REH cell (cell line): ENCODE measurements around the gene RAX.

GRCh38 chr18:58408009-58408679 is 220.7 kb downstream of the ALPK2 start:
- PRO-cap = no peak

- PRO-cap = no peak
Observed at GRCh38 chr18:58827350-58827796, 37.3 kb upstream of the ZNF532 start.

GRCh38 chr18:58860644-58861497 is 3.8 kb upstream of the ZNF532 start:
- PRO-cap = no peak

GRCh38 chr18:58864570-58864684 is 250 bp upstream of the ZNF532 start:
- PRO-cap = no peak

- PRO-cap = no peak
Observed at GRCh38 chr18:58887262-58888181, 22.8 kb downstream of the ZNF532 start.

- PRO-cap = no peak
Observed at GRCh38 chr18:58966225-58966704, 101.6 kb downstream of the ZNF532 start.

DNA sequence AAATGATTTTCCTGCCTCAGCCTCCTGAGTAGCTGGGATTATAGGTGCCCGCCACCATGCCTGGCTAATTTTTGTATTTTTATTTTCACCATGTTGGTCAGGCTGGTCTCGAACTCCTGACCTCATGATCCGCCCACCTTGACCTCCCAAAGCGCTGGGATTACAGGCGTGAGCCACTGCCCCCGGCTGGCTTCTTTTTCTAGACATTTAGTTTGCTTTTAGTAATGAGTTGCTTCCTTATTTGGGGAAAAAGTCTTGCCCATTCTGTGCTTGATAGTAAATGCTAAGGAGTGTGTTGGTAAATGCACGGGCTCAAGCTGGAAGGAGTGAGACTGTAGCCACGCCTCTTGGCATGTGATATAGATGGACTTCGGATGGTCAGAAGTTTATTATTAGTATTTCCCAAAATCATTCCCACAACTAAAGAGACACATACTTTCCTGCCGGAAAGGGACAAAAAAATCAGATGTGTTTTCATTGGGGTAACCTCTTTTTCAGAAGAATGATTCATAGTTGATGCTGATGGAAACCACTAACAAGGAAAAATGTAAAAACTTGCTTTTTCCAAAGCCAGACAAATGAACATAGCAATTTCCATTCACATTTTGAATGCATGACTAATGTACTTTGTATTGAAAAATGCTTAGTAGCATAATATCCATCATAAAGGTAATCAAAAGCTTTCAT is 133.1 kb downstream of the ZNF532 start:
- PRO-cap = no peak

GRCh38 chr18:59273103-59273780 is at the start of gene RAX:
Gene RAX, minus strand, starts transcription at chr18:59273454.
- PRO-cap = no peak

DNA sequence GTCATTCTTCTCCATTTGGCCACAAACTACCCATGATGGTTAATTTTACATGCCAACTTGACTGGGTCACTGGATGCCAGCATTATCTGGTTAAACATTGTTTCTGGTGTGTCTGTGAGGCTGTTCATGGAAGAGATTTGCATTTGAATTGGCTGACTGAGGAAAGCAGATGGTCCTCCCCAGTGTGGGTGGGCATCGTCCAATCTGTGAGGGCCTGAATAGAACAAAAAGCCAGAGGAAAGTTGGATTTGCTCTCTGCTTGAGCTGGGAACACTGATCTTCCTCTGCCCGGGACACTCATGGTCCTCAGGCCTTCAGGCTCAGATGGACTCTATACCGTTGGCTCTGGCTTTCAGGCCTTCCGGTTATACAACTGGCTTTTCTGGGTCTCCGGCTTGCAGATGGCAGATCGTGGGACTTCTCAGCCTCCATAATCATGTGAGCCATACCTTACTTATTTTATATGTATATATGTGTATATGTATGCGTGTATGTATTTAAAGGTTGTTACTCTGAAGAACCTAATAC is 5.8 kb upstream of the CPLX4 start:
- PRO-cap = no peak

GRCh38 chr18:59509747-59510502 is 150.9 kb upstream of the LMAN1 start:
- PRO-cap = no peak

DNA sequence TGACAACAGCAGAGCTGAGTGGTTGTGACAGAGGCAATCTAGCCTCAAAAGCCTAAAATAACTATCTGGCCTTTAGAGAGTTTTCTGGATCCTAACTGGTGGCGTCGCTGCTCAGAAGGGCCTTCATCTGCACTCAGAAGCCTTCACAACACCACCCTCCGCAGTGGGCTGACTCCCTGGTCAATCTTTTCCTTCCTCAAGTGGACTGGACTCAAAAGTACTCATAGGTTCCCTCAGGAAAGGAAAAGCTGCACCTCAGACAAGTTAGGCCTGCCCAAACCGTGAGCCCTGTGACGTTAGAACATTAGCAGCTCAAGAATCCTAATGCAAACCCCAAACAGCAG is 146.9 kb downstream of the CCBE1 start:
- PRO-cap = no peak

GRCh38 chr18:59901904-59902309 is 2.1 kb downstream of the PMAIP1 start:
- PRO-cap = no peak

- PRO-cap = no peak
Observed at GRCh38 chr18:61543425-61543871, 210.2 kb downstream of the CDH20 start.

- PRO-cap = no peak
Observed at GRCh38 chr18:61635833-61636928, 256.6 kb downstream of the RNF152 start.

GRCh38 chr18:61653929-61654276 is 238.9 kb downstream of the RNF152 start:
- PRO-cap = no peak

GRCh38 chr18:61735780-61736140 is 157.0 kb downstream of the RNF152 start:
- PRO-cap = no peak

GRCh38 chr18:61809015-61810003 is 83.5 kb downstream of the RNF152 start:
- PRO-cap = no peak

DNA sequence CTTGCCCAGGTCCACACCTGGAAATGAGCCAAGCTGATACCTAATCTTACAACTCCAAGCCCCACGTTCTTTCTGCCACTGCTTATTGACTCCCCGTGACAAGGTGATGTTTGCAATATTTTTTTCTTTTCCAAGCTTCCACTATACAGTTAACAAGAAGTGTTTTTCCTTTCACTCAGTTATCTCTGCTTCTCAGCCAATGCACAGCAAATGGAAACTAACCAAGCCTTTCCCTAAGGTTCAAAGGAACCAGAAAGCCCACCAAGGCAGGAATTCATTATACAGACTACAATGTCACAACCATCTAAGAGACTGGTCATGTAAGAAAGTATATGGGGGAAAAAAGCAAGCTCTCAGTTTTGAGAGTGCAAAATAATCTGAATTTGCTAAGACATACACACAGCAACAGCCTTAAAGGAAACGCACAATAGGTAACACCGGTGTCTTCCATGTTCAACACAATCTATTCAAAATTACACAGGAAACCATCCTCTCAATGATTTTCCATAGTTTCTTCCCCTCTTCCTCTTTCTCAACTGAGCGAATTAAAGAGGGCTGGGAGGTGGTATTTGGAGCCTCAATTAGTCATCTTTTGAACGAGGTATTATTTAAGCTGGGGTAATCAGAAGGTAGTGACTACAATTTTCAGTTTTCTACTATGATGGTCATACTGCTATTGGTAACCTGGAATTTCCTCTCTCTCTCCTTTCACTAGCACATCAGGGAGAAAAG is 38.6 kb downstream of the RNF152 start:
- PRO-cap = no peak

DNA sequence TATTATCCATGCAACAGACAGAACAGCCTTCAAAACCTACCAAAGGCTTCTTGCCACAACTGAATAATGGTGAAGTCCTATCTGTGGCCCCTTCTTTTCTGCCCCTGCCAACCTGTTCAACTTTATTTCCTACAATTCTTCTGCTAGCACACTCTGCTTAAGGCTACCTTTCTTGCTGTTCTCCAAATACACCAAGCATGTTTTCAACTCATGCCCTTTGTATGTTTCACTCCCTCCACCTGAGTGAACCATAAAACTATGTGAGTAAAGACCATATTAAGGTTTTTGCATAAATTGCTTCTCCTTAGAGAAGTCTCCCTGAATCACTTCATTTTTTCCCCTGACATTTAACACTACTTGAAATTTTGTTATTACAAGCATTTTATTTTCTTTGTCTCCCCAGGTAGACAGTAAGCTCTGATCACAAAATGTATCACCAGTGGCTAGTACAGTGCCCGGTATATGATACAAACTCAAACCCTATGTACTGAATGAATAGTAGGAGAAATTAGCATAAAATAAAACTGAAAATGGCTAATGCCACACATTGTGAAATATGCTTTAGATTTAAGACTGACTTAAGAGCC is 107.8 kb downstream of the PIGN start:
- PRO-cap = no peak

GRCh38 chr18:62146779-62147209 is 40.1 kb downstream of the PIGN start:
- PRO-cap = no peak